ENCODE results near the gene RAMACL.

GRCh38 chr6:163231926-163232550 is 182.5 kb upstream of the QKI start:
- PRO-cap, result no peak

GRCh38 chr6:163324954-163325326 is 89.6 kb upstream of the QKI start:
- PRO-cap, result no peak

DNA sequence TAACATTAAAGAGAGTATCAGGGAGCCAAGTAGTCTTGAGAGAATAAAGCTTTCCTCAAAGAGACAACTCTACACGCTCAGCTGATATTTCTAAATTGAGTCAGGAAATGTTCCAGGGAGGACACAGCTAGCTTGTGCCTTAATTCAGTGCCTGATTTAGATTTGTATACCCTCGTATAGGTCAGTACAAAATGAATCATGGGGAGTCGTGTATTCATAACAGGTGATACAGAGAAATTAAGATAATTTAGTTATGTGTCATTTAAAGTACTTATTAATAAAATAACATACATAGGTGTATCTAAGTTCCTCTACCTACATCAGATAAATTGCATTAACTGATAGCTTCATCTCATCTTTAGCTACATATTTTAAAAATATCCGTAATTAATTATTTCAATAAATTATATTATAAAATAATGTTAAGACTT is 74.9 kb upstream of the QKI start:
- PRO-cap, result no peak

- PRO-cap, result no peak
Observed at GRCh38 chr6:163393896-163394267, 20.6 kb upstream of the QKI start.

DNA sequence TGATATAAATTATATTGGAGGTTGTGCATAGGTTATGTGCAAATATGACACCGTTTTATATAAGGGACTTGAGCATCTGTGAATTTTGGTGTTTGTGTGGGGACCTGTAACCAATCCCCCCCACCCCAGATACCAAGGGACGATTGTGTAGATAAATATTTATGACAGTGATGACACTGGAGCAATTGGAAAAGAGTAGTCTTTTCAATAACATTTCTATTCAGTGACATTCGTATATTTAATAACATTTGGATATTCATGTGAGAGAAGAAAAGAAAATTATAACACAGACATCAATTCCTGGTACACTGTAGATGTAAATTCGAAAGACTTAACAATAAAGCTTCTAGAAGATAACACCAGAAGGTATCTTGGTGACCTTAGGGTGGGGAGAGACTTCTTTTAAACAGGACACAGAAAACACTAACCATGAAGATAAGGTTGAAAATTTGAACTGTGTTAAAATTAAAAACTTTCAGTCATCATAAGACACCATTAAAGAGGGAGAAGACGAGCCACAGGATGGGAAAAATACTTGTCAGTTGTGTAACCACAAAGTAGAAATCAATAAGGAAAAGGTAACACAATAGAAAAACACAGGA is 61.0 kb downstream of the QKI start:
- PRO-cap, result no peak

DNA sequence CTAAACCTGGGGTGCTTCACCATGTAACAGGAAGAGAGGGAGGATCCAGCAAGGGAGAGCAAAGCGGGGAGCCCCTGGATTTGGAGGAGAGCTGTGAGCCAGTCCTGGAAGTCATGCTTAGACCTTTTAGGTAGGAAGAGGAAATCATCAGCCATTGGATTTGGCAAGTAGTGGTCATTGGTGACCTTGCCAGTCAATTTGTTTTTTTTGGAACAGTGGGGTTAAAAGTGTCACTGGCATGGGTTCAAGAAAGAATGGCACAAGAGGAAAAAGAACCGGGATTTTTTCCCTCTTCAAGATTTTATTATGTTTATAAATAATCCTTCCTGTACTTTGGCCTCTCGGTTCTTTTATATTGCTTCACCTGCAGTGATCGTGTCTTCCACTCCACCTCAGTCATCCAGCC is 124.6 kb downstream of the QKI start:
- PRO-cap, result no peak

- PRO-cap, result no peak
Observed at GRCh38 chr6:163568561-163569903, 154.5 kb downstream of the QKI start.

- PRO-cap, result no peak
Observed at GRCh38 chr6:164084975-164086329, 670.9 kb downstream of the QKI start.

GRCh38 chr6:164302991-164303484 is 888.5 kb downstream of the QKI start:
- PRO-cap, result no peak

DNA sequence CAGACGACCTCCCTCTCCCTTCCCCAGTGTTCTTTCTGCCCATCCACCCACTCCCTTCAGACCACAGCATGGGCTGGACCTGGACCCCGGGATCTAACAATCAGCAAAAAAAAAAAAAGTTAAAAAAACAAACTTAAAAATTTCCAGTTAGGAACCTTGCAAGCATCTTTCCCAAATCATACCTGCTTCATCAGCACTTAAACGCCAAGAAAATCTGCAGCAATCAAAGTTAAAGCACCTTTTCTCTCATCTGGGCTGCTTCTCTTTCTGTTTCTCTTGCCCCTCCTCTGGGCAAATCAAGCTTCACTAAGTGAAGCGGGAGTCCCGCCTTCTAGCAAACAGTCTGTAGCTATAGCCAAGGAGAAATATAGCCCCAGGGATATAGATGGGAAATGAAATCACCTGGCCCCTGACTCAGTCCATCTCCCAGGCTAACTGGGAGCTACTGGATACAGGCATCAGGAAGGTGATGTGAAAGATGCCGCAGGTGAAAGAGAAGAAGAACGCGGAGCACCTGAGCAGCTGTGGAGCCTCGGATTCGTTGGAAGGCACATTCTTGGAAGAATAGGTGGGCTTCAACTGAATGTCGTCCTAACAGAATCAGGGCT is 481.9 kb downstream of the C6orf118 start:
- PRO-cap, result no peak

GRCh38 chr6:166056494-166057210 is 111.0 kb downstream of the TBXT start:
- PRO-cap, result no peak

DNA sequence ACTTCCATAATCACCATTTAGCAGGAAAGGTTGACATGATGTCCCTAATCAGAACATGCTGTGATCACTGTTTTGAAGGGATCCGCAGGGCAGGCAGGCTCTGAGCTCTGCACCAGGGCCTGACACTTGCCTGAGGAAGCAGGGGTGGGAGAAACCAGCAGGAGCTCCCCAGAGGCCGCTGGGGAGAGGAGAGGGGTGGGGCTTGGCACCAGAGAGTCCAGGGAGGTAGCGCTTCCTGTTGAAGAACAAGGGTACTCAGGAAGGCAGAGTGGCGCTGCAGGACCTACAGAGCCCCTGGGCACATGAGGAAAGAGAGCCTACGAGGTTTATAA is 5.6 kb upstream of the TBXT start:
- PRO-cap, result no peak

DNA sequence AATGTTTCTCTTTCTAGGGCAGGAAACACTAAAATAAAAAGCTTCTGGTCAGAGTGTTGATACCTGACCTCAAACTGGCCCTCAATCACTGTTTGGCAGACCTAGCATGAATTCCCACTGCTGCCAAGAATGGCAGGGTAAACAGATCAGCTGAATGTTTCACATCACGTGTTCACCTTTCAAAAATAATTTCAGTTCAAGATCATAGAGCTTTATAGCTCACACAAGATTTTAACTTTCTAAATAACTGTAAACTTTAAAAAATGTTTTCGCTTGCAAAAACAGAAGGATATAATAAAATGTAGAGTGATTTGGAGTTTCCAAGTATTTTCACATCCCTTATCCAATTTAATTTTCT is 2.9 kb downstream of the MPC1 start:
- PRO-cap, result no peak

GRCh38 chr6:166415921-166416363 is 33.2 kb upstream of the MPC1 start:
- PRO-cap, result no peak

DNA sequence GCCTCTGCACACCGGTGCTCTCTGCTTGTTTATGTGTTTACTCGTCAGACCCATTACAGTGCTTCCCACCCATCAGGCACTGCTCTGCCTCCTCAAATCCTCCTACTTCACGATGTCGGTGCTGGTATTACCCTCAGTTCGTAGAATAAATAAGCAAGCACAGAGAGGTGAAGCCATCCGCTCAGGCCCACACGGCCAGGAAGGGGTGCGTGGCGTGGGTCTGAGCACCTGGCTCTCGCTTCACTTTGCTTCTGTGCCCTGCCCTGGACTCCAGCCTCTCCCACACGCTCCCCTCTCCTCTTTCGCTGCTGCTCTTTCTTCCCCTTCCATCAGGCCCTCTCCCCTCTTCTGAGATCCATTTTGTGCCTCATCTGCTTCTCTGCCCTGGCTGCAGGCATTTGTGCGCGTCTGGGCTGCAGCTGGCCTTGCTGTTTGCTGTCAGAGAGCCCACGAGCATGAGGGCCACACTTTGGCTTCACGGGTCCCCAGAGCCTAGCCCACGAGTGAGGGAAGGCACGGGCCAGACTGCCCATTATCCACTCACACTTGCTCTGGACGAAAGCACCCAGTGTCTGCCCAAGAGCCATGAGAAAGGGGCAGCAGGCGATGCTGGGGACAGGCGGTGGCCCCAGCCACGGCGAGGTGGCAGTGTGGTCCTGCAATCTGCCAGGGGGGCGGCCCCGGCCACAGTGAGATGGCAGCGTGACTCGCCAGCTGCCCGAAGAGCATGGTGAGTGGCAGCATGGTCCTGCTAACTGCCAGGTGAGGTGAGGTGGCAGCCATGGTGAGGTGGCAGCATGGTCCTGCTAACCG is 96.2 kb upstream of the MPC1 start:
- PRO-cap, result no peak

GRCh38 chr6:166565287-166565929 is 21.1 kb downstream of the RAMACL start:
- PRO-cap, result no peak

- PRO-cap, result no peak
Observed at GRCh38 chr6:166586558-166586778, at the start of gene RAMACL. Gene RAMACL, minus strand, starts transcription at chr6:166586678.

DNA sequence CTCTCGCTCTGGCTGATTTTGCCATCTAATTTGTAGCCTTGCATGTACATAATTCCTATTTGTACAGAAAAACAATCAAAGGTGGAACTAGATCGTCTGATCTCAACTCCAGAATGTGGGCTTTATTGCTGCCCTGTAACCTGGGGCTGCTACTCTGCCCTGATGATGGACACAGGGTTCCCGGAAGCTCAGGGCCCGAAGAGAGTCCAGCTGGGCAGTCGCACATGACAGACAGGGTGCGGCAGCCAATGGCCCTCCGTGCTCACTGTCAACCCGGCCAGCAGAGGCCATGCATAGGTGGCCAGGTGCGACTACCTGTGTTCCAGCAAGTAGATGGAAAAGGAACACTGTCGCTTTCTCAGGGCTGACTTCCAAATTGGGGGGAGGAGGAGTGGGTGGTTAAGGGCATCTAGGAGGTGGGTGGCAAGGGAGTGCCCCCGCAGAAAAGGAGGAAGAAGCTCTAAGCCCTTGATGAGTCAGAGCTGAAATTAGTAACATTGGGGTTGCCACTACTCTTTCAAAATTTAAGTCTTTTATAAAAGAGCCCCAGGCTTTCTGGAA is 2.2 kb upstream of the RAMACL start:
- PRO-cap, result no peak

- PRO-cap, result no peak
Observed at GRCh38 chr6:166619929-166620501, 7.0 kb downstream of the RPS6KA2 start.

DNA sequence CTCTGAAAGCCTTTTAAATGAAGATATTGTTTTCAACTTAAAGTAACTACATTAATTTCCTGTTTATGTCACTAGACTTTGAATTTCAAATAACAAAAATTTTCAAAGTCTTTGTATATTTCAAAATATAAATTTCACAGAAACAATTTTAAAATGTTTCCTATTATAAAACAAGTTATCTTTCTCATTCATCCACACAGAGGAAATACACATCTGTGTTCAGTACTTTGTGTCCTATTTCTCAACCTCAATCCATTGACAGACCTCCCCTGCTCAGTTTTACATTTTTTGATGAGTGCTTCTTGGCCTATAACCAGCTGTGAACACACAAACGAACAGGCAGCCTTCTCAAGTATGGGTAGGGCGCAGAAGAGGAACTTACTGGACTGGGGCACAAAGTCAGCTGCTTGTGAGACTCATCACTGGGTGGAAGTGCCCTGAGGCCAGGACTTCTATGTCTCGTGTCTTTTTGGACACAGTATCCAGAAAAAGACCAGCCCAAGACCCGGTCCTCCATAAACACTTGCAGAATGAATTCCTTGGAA is 2.8 kb downstream of the RPS6KA2 start:
- PRO-cap, result no peak